ENCODE data around the genes TNFRSF18, TNFRSF4, ATAD3B, TMEM52 and CFAP74.

GRCh38 chr1:1206482-1207017, at the start of gene TNFRSF18:
Gene TNFRSF18 (minus strand): TSS chr1:1206592.
- PRO-cap, result no peak

GRCh38 chr1:1213864-1214504, at the start of gene TNFRSF4:
Gene TNFRSF4 (minus strand): TSS chr1:1214153.
- PRO-cap, result no peak

- PRO-cap, result no peak
Measured at GRCh38 chr1:1233739-1234461, 1.9 kb downstream of the B3GALT6 start.

GRCh38 chr1:1235678-1236077, 3.6 kb downstream of the B3GALT6 start:
- PRO-cap, result no peak

GRCh38 chr1:1256901-1257454, 10.5 kb upstream of the C1QTNF12 start:
- PRO-cap, result no peak

GRCh38 chr1:1343035-1343414, 6.2 kb downstream of the DVL1 start:
- PRO-cap, result no peak

DNA sequence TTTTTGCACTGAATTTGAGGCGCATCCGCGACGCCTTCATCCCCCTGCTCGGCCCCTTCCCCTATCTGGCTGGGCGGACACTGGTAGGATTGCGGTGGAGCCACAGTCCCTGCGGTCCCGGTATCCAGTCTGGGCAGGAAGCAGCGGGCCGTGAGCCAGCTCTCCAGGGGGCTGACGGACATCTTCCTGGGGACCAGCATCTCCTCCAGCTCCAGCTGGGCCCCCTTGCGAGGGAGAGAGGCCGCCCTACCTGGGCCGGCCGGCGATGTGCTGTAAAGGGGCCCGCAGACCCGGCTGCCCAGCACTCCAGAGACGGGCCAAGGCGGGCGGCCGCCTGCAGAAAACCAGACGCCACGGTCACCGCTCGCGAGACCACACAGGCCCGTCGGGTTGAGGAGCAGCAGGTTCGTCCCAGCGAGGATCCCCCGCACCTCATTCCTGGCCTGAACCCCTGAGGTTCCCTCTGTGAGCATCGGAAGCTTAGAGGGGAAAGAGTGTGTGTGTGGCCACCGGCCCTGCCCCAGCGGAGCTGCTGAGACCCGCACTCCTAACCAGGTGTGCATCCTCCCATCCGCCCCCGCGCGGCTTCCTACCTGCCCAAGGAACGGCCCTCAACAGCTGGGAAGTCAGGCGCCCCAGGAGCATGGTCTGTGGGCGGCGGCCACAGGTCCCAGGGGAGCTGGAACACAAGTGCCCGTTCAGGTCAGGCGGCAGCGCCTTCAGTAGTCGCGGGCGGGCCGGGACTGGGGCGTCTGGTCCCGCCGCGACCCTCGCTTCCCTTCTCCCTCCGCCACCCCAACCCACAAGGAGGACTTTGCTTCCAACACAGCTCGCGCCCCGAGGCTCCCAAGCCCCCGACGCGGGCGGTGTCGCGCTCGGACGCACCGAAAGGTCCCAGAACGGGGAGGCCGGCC, 638 bp downstream of the AURKAIP1 start:
- PRO-cap, result no peak

DNA sequence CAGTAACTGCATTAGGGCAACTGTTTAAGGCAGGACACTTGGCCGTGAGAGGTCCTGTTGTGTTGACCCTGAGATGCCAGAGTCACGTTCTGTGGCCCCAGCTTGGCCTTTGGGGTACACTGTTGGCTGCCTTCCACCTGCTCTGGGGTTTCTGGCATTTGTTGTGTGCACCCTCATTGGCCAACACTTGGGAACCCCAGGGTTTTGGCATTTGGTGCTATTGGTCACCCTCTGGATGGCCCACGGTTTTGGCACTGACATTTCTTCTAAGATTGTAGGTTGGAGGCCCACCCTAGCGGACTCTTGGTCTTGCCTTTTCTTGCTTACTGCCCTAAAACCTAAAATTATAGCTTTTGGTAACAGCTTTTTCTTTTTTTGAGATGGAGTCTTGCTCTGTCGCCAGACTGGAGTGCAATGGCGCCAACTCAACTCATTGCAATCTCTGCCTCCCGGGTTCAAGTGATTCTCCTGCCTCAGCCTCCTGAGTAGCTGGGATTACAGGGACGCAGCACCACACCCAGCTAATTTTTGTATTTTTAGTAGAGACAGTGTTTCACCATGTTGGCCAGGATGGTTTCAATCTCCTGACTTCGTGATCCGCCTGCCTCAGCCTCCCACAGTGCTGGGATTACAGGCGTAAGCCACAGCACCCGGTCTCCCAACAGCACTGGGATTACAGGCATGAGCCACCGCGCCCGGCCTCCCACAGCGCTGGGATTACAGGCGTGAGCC, 9.9 kb upstream of the AURKAIP1 start:
- PRO-cap, result no peak

GRCh38 chr1:1471371-1472599, at the start of gene ATAD3B:
Gene ATAD3B (plus strand): TSS chr1:1471765.
- PRO-cap, result bidirectional peak, plus-strand start at chr1:1471765, minus-strand start at chr1:1471662

DNA sequence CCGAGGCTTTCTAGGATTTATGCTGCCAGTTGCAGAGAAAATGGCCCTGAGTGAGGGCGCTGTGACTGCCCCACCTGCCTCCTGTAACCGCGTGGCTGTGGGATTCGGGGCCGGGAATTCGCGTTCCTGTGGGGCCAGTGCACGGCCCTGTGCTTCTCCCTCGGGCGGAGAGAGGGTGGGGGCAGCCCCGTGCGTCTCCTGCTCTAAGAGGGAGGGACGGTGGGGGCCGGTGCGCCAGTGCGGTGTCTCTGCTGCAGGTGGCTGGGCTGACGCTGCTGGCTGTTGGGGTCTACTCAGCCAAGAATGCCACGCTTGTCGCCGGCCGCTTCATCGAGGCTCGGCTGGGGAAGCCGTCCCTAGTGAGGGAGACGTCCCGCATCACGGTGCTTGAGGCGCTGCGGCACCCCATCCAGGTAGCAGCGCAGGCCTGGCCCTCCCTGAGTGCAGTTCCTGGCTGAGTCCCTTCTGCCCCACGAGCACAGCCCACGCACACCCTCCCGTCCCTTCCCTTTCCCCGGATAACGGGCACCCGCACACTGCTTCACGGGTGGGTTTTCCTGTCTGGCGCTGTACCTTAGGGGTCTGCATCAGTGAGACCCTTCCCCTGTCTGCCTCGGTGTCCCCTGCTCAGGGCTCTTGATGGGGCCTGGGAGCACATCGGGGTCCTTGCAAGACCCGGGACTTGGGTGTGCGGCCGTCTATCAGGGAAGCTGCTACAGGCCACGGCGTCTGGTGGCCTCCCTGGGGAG, 10.7 kb downstream of the ATAD3A start:
- PRO-cap, result no peak

- PRO-cap, result no peak
Measured at GRCh38 chr1:1563817-1565036, 10.4 kb downstream of the SSU72 start.

GRCh38 chr1:1661885-1662657, 3.3 kb upstream of the CDK11B start:
- PRO-cap, result no peak

DNA sequence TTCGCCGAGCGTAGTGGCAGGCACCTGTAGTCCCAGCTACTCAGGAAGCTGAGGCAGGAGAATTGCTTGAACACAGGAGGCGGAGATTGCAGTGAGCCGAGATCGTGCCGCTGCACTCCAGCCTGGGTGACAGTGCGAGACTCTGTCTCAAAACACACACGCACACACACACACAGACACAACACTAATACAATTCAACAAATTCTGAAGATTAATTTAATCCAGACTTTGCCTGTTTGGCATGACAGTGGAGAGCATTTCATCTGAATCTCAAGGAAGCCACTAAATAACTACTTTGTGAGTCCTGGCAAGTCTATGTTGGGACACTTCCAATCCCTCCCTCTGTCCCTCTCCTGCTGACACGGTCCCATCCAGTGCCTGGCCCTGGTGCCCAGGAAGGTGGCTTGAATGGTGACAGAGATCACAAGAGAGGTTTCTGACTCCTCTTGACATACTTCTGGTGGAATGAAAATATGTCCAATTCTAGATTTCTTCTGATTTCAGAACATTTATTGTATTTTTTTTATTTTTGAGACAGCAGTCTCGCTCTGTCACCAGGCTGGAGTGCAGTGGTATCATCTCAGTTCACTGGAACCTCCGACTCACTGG, 50.4 kb downstream of the GNB1 start:
- PRO-cap, result no peak

DNA sequence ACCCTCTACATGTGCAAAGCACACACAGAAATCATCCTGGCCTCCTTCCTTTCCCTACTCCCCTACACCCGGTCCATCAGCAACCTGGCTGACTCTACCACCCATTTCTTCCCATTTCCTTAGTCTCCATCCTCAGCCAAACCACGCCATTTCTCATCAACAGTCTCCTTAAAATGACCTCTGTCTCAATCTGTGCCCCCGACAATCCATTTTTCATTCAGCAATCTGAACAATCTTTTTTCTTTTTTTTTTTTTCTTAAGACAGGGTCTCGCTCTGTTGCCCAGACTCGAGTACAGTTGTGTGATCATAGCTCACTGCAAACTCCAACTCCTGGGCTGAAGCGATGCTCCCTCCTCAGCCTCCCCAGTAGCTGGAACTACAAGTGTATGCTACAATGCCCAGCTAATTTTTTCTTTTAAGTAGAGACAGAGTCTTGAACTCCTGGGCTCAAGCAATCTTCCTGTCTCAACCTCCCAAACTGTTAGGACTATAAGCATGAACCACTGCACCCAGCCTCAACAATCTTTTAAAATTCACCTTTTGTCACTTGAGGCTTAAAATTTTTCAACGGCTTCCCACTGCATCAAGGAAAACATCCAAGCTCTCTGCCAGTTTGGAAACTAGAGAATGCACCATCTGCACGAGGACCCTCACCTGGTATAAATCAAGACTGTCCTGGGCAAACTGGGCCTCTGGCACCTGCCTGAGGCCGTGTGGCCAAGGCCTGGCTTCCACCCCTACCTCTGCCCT, 18.9 kb downstream of the GNB1 start:
- PRO-cap, result no peak

DNA sequence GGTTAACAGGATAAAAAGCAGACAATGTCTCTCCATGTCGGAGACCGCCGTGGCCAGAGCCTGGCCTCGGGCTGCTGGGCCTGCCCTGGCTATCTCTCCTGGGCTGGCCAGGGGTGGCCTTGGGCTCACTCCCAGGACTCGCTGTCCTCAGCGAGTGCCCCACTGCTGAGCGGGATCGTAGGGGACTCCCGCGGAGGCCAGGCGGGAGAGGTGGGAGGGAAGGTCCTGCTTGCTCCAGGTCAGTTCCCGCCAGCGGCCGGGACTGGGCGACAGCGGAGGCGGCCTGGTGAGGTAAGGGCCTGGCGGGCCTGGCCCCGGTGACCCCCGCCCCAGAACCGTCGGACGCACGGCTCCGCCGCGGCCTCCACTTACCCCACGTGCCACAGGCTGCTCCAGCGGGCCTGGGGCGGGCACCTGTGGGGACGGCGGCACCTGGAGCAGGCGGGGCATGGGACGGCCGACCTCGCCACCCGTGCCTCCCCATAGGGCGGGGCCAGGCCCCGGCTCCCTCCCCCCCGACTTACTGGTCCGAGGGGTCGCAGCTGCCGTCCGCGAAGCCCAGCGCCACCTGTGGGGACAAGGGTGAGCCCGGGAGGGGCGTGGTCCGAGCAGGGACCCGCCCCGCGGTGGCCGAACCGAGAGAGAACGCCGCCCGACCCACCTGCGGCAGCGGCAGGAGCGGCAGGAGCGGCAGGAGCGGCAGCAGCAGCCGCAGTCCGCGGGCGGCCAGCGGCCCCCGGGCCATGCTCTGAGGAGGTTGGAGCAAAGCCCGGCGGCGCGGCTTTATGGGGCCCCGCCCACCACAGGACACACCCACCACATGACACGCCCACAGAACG, at the start of gene TMEM52:
TSS of gene TMEM52 (minus strand) at position 759 of the 839 bp plus-strand sequence.
- PRO-cap, result unidirectional peak, minus-strand start at position 750 of the sequence

DNA sequence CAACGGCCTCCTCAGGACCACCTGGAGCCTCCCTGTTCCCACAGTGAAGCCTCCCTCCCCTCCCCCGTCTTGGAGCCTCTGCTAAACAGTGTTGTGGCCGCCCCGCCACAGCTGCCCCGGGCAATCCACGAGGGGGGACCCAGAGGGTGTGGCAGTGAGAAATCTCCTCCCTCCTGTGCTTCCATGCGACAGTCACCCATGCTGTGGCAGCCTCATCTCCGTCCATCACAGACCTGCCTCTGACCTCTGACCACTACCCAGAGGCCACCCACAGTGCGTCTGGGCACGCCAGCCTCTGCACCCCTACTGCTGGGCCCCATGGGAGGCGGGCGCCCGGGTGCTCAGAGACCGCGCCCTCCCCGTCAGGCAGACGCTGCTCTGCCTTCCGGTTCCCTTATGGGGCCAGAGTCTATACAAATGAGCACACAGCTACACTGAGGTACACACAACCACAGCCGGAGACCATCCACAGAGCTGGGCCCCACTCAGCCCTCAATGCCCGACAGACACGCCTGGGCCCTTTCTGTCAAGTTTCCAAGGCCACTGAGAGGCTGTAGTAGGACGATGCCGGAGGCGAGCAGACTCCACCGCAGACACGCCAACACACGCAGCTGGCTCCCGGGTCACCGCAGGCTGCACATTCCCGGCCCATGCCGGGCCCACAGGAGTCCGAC, 23.8 kb upstream of the TMEM52 start:
- PRO-cap, result bidirectional peak, plus-strand start at position 397 of the sequence, minus-strand start at position 305 of the sequence

DNA sequence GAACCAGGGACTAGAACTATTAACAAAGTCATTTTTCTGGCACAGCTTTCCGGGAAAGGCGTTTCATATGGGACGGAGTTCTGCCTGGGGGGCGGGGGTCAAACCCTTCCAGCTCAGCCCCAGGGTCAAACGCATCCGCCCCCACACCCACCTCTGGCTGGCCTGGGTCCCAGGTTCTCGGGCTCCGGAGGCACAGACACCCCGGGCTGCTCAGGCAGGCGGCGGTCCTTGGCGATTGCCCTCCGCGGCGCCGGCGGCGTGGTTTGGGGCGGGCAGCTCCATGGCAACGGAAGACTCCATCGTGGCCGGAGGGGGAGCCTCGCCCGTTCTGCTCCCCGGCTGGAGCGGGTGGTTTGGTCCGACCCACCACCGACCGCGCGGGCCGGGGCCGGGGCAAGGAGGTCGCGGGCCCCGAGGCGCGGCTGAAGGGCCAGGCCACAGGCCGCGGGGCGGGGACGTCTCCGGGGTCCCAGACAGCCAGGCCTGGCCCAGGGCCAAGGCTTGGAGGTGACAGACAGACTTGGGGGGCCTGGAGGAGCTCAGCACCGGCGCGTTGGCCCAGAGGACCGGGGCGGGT, at the start of gene CFAP74:
TSS of gene CFAP74 (minus strand) at position 237 of the 577 bp plus-strand sequence.
- PRO-cap, result no peak

DNA sequence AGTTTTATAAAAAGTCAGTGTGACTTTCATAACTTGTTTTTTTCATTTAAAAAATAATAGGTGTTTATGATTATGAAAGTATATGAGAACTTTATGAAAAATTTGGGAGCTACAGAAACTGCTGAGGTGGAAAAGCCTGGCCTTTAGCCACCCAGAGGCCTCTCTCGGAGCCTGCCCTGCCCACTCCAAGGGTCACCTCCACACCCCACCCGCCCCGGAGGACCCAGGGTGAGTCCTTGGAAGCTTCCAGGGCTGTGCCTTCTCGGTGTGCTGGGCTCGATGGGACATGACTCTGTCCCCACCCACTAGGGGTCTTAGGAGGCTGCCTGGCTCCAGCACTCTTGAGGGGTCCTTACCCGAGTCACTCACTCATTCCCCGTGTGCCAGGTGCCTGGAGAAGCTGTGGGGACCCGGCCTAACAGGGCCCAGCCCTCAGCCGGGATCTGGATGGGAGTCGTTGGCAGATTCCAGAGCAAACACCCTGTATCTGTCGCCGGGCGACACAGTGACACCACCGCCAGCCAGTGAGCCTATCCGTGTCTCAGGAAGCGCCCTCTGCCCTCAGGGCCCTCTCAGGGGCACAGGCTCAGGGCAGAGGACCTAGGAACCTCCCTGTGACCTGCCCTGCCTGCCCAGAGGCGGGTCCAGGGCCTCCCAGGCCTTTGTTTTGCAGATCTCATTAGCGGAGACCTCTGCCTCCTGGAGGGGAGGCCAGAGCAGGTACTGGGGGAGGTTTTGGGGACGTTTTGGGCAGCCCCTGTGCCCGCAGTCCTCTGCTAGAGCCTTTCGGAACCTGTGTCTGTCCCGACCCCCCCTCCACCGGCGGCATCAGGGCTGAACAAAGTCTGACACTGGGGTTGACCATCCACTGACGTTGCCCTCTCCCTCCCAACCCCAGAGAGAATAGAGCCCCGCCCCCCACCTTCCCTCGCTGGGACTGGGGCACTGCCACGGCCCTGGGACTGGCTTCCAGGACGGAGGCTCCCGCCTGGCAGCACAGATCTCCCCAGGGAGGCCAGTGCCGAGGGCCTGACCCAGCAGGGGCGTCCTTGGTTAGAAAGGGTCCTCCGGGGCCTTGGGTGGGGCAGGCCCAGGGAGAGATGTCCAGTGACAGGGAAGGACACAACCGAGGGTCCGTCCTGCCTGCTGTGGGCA, 3.0 kb upstream of the PRKCZ start:
- PRO-cap, result bidirectional peak, plus-strand start at position 231 of the sequence, minus-strand start at position 164 of the sequence; bidirectional peak, plus-strand start at position 665 of the sequence, minus-strand start at position 557 of the sequence

GRCh38 chr1:2049306-2049874, 821 bp upstream of the PRKCZ start:
- PRO-cap, result no peak

DNA sequence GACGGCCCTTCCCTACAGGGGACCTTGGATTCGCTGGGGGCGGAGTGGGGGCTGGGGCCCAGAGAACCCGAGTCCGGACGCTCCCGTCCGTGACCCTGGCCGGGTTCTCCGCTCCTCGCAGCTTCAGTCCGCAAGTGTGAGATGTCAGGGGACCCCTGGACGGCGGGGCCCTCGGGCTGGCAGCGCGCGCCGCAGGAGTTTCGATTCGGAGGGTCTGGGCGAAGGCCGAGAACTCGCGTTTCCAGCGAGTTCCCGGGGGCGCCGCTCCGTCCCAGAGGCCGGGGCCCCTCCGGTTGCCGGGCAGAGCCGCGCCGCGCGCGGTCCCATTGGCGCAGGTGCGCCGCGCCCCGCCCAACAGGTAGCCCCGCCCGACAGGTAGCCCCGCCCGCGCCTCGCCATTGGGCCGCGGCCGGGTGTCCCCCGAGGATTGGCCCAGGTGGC, 316 bp upstream of the PRKCZ start:
- PRO-cap, result bidirectional peak, plus-strand start outside the sequence, minus-strand start at position 295 of the sequence

Data from ileum (tissue), 1 donor.